Hair follicle dermal papilla cell (primary cell): ENCODE measurements around a stretch of chr21.

GRCh38 chr21:45132785-45133357, 58.5 kb downstream of the ADARB1 start:
- CAGE, long polyA plus RNA, result no peak

DNA sequence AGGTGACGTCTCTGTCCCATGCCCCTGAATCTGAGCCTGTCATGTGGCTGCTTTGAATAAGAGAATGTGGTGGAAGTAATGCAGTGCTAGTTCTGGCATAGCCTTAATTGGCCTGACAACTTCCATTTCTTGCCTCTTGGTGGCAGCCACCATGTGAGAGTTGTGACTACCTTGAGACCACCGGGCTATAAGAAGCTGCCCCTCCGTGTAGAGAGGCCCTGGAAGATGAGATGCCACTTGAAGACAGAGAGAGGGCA, 95.4 kb downstream of the POFUT2 start:
- CAGE, long polyA plus RNA, result no peak

DNA sequence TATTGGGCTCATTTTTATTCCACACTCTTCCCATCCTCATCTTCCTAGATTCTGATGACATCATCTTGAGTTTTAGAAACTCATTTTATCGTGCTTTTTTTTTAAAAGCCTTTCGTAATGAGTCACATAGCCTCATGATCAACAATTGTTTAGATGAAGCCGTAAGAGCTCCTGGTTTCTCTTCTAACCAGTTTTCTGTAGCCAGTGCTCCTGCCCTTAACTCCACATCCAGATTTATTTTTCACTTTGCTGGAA, 78.6 kb downstream of the POFUT2 start:
- CAGE, long polyA plus RNA, result no peak

DNA sequence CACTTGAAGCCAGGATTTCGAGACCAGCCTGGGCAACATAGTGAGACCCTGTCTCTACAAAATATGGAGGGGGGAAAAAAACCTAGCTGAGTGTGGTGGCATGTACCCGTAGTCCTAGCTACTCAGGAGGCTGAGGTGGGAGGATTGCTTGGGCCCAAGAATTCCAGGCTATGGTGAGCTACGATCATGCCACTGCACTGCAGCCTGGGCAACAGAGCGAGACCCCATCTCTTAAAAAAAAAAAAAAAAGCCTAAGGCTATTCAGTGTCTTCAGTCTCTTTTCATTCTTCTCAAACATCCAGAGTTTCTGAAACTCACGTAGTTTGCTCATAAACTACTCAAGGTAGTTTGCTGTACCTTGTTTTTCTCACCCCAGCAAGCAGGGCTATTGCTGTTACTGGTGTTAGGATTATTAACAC, 37.9 kb downstream of the POFUT2 start:
- CAGE, long polyA plus RNA, result no peak

- CAGE, long polyA plus RNA, result no peak
These were observed 8.2 kb upstream of the POFUT2 start for GRCh38 chr21:45295706-45296401.

GRCh38 chr21:45329558-45330838, 42.3 kb upstream of the POFUT2 start:
- CAGE, long polyA plus RNA, result no peak

DNA sequence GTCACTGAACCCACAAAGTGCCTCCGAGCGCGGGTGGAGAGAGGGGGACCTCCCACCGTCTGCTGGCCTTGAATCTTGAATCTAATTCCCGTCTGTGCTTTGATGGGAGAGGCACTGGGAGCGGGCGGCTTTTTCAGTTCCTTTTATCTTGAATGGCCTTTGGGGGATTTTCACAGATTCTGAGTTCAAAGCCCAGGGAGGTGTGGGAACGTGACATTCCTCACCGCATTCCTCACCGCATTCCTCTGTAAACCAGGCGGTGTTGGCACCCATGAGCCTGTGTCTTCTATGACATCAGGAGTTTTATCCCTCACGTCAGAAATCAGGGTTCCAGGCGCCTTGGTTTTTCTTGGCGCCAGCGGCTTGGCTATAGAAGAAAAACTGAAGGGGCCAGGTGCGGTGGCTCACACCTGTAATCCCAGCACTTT, 39.2 kb upstream of the COL18A1 start:
- CAGE, long polyA plus RNA, result no peak

GRCh38 chr21:45465071-45465612, 60.2 kb downstream of the COL18A1 start:
- CAGE, long polyA plus RNA, result no peak

DNA sequence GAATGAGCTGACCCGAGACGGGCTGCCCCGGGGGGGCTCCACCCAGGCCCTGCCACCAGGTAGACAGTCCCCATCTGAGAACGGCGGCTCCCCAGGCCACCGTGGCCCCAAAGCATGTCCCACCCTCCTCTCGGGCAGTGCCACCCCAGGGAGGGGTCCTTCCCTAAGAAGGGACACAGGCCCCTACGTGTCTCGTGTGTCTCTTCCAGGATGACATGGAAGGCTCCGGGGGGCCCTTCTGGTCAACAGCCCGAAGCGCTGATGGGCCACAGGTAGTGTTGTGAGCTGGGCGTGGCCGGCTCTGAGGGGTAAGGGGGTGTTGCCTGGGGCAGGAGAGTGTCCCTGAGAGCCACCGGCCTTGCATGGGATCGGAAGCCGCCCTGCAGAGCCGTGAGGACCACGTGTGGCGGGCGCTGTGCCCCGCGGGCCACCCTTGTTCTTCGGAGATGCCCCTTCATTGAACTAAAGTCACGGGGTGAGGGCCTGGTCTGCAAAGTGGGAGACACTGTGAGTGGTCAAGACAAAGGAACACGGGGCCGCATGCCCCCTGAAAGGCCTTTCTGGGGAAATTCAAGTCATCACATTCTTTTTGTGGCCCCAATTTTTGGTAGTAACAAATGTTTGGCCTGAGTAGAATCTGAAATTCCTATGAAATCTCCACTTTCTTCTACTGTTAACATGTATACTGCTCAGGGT, 54.9 kb downstream of the SLC19A1 start:
- CAGE, long polyA plus RNA, result no peak

GRCh38 chr21:45490154-45490505, 52.1 kb downstream of the SLC19A1 start:
- CAGE, long polyA plus RNA, result no peak

DNA sequence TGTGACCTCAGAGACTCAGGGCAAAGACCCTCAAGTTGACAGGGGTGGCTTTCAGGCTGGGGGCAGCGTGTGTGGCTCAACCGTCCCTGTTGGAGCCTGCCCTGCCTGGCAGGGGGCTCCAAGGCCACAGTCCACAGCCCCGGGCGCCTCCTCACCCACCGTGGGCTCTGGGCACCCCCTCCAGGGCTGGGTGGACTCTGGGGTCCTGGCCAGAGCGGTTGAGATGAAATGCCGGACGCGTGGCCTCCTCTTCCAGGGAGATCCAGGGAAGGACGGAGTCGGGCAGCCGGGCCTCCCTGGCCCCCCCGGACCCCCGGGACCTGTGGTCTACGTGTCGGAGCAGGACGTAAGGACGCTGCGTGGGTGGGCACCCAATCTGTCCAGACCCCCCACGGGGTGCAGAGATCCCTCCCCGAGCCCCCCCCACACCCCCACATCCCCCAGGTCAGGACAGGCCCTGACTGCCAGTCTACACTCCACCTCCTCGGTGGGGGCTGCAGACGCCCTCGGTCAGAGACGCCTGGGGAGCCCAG, 51.2 kb downstream of the SLC19A1 start:
- CAGE, long polyA plus RNA, result no peak

DNA sequence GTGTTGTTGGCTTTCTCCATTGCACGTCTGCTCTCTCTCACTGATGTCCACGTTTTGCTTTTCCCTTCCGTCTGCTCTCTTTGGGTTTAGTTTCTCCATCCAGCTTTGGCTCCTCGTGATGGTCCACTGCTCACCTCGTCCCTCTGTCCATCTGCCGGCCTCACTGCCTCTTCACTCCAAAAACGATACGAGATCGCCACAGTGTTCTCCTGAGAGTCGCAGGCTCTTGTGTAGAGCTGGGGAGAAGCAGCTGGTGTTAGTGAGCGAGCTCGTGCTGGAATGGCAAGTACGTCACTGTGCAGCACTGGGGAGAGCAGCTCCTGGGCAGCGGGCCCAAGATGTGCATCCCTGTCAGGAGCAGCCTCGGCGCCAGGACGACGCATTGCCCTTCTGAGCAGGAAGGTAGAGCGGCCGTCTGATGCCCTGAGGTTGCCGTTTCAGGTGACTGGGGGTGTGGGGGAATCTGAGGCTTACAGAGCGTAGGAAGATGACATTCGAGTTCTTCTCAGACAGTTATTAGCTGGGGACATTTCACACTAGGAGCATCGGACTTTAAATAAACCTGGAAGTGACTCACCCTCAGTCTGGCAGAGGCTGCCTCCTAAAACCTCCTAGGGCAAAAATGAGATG, 31.4 kb upstream of the PCBP3 start:
- CAGE, long polyA plus RNA, result no peak

DNA sequence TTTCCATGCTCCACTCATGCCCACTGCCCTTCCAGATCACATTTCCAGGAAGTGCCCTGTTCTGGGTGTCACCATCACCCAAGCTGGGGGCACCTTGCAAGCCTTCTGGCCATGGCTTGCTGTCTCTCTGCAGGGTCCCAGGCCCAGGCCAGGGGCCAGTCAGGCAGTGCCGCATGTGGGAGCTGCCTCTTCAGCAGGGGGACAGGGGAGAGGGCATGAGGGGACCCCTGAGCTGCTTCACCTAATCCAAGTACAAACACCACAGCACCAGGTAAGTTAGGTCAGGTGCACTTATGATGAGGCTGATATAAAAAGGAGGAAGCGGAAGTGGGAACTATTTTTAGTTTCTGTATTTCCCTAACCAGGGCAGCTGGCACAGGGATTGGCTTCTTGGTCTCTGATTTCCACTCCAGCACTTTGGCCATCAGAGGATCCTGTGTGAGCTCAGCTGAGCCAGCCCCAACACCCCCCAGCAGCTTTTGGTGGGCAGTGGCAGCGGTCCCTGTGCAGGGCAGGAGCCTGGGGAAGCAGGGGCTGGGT, 3.5 kb upstream of the PCBP3 start:
- CAGE, long polyA plus RNA, result no peak

DNA sequence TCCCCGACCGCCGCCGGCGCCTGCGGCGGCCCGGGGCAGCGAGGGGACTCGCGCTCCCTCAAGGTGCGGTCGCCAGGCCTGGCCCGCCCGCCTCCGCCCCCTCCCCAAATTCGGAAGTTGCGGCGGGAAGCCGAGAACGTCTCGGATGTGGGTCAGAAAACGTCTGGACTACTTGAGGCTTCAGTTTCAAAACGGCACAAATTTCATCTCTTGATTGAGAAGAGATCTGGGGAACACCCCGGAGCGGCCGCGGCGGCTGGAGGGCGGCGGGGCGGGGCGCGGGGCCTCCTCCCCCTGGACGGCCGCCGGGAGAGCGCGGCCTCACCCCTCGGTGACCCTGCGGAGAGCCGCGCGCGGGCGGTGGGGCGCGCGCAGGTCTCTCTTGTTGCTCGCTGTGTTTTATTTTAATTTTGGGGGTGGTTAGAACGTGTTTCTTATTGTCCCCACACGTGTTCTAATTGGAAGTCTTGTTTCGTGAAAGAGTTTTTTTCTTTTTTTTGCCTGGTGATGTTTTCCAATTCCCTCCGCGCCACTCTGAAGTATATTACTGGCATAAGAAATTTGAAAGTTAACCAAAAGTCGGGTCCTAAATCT, 595 bp downstream of the PCBP3 start:
- CAGE, long polyA plus RNA, result no peak

DNA sequence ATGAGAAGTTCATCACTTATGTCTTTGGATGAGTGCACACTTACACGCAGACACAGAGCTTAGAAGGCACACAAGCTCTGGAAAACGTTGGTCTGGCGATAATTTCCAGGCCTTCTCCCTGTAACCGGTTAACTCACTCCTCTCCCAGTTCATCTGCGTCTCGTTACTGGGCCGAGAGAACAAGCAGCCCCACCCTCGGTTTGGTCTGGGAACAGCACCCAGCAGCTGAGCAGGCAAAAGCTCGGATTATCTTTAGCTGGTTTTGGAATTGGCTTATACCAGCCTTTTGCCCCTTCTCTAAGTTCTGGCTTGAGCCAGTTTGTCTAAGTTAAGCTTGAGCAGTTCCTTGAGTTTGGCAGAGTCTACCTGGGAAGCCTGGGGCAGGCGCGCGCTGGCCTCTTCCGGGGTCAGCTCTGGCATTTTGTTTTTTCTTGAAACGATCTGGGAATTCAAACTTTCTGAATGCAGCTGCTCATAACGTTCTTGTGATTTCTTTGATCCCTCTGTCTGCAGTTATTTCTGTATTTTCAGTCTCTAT, 27.2 kb upstream of the COL6A1 start:
- CAGE, long polyA plus RNA, result no peak

DNA sequence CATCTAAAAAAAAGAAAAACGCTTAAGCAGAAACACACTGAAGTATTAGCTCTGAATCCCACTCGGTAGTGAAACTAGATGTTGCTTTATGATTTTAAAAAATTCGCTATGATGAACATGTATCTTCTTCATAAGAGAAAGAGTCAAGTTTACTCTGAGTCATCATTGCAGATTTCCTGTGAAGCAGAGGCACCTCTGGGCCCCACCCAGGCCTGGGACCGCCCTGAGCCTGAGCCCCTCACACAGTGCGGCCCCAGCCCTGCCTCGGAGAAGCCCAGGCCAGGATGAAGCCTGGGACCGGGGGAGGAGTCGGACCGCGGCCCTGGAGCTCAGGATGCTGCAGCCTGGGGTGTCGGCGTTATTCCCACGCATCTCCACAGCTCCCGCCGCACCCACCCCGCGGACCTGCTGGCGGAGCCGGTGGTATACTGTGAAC, 2.5 kb upstream of the COL6A1 start:
- CAGE, long polyA plus RNA, result no peak

GRCh38 chr21:46004367-46004957, 22.9 kb downstream of the COL6A1 start:
- CAGE, long polyA plus RNA, result no peak

- CAGE, long polyA plus RNA, result no peak
These were observed 43.7 kb downstream of the COL6A1 start for GRCh38 chr21:46025272-46025747.

DNA sequence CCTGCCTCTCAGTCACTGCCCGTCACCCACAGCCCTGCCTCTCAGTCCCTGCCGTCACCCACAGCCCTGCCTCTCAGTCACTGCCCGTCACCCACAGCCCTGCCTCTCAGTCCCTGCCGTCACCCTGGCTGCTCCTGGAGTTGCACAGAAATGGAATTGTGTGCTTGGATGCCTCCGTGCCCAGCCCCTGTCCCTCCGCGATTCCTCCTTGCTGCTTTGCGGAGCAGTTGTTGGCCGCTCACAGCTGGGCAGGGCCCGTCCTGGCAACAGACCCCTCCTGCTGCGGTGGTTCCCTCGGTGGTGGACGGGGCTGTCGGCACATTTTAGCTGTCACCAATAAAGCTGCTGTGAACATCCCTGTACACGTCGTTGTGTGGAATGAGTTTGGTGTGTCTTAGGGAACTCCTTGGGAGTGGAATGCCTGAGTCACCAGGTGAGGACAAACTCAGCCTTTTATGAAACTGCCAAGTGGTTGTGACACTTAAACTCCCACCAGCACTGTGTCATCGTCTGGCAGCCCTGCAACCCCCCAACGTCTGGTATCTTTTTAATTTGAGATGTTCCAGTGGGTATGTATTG, 44.8 kb upstream of the COL6A2 start:
- CAGE, long polyA plus RNA, result no peak

- CAGE, long polyA plus RNA, result no peak
These were observed 35.4 kb upstream of the COL6A2 start for GRCh38 chr21:46062538-46062889.